Breast epithelium (tissue), 2 donors: ENCODE results near the genes RTCB and FBXO7.

DNA sequence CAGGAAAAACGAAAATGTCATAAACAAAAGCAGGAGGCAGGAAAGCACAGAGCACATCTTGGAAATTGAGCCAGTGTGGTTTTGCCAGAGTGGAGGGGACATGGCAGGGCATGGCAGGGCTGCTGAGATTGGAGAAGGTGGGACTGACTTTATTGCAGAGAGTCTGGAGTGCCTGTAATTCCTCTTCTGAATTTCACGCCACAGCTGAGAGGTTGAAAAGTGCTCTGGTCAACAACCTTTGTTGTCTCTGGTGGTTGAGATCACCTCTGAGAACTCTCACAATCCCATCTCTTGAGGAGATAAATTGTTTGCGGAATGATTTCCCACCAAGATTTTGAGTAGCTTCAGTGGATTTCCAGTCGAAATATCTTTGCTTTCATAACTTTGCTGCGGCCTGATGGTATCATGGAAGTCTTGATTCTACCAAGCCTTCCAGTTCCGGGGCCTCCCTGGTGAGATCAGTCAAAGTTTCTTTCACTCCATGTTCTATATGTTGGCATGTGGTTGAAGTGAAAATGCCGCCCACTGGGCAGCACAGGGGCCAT is 16.5 kb downstream of the SLC5A1 start:
- PRO-cap: no peak
- RAMPAGE, long total RNA, 2 experiments: no peak in any of the 2 experiments

DNA sequence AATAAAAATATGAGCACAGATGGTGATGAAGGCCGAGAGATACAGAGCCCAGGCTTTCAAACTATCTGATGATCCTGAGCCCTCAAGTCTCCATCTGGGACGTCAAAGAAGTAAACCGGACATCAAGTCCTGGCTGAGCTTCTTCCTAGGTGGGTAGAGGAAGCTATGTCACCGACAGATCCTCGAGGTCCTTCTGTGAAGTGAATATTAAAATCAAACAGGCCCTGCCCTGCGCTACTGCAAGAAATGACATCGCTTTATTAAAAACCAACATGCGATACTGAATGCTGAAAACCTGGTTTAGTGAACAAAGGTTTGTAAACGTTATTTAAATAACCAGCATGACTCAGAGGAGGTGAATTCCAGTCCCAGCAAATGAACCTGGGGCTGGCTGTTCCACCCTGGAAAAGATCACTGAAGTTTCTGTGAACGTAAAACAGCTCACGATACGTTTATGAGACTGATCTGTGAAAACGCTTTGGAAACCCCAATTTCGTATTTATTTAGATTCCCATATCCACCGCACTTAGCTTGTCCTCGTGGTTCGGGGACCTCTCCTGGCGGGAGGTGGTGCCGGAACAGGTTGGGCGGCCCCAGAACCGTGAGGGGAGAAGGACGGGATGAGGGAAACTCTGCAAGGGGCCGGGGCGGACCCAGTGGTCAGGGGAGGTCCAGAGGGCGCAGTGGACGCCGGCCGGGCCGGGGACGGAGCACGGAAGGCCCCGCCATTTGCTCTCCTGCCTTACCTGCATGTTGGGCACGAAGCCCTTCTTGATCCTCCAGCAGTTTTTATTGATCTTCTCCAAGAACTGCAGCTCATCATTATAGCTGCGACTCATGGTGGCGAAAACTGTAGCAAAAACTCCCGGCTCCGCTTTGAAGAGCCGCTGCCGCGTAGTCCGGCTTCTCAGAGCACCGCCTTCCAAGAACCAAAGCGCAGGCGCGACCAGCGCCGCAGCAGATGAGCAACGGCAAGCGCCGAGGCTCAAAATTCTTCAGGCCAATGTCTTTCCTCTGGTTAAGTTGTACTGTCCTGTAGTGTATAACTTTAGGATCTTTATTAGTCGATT is at the start of gene RTCB:
Gene RTCB (minus strand): TSS at position 930 of the 1,070 bp plus-strand sequence.
- PRO-cap: unidirectional peak, minus-strand start at position 930 of the sequence
- RAMPAGE, long total RNA, 2 experiments: start-site peak on the minus strand in 2 of 2 experiments, centred at positions 907 to 910 of the sequence, 100 to 465 reads per replicate

- PRO-cap: bidirectional peak, plus-strand start at chr22:32474821, minus-strand start at chr22:32474630; bidirectional peak, plus-strand start at chr22:32475268, minus-strand start at chr22:32474977; bidirectional peak, plus-strand start at chr22:32475426, minus-strand start at chr22:32475395
- RAMPAGE, long total RNA, 2 experiments: no peak in any of the 2 experiments
Observed at GRCh38 chr22:32474493-32475486, at the start of gene FBXO7. TSS of gene FBXO7 (plus strand) at chr22:32474811.

DNA sequence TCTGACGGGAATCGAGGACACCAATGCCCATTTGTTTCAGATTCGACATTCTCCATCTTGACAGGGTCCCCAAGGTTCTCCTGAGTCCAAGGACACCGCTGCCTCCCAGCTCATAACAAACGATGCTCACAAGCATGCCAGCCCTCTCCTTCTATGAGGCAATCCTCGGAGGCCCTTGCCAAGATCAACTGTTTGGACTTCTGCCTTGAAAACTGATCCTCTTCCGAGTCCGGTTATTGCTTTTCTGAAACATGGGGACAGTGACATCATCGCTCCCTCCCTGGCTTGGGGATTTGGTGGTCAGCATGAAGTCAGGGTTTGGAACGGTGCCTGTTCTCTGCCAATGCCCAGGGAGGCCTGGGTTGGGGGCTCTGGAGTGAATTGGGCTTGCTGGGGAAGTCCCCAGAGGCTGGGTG is 149.3 kb downstream of the FBXO7 start:
- PRO-cap: no peak
- RAMPAGE, long total RNA, 2 experiments: no peak in any of the 2 experiments

GRCh38 chr22:32754673-32755156 is 46.8 kb upstream of the TIMP3 start:
- PRO-cap: no peak
- RAMPAGE, long total RNA, 2 experiments: no peak in any of the 2 experiments

- PRO-cap: no peak
- RAMPAGE, long total RNA, 2 experiments: no peak in any of the 2 experiments
Observed at GRCh38 chr22:32800159-32800592, 1.3 kb upstream of the TIMP3 start.

- PRO-cap: no peak
- RAMPAGE, long total RNA, 2 experiments: no peak in any of the 2 experiments
Observed at GRCh38 chr22:32811958-32812941, 10.7 kb downstream of the TIMP3 start.

DNA sequence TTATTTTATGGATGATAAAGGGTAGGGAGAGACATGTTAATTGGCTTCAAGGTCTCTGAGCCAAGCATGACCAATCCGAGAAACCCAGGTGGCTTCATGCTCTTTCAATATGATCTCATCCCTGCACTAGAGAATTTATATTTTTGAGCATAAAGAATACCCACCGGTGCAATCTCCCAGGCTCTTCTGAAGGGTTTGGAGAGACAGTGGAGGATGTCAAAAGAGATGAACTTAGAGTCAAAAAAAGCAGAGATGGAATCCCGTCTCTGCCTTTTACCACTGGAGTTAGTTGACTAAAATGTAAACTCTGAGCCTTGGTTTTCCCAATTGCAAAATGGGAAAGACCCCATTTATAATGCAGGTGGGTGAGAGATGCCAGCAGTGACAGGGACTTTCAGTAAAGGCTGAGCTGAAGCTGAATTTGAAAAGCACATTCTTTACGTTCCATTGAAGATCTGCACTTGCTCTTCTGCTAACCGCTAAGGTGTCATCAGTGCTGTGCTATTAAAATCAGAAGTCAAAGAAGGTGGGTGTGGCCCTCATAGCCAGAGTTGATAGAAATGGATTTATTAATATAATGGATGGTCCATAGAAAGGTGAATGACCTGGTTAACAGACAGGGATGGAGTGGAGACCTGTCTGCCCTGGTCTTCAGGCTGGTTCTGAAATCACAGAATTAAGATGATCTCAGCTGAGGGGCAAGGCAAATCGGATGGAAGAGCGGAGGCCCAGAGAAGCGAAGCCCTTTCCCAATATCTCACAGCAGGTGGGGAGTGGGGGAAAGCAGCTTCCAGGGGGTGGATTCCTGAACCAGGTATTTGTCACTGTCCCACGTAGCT is 19.6 kb downstream of the TIMP3 start:
- PRO-cap: no peak
- RAMPAGE, long total RNA, 2 experiments: start-site peak on the plus strand in 1 of 2 experiments, centred at position 333 of the sequence, 42 reads per replicate

DNA sequence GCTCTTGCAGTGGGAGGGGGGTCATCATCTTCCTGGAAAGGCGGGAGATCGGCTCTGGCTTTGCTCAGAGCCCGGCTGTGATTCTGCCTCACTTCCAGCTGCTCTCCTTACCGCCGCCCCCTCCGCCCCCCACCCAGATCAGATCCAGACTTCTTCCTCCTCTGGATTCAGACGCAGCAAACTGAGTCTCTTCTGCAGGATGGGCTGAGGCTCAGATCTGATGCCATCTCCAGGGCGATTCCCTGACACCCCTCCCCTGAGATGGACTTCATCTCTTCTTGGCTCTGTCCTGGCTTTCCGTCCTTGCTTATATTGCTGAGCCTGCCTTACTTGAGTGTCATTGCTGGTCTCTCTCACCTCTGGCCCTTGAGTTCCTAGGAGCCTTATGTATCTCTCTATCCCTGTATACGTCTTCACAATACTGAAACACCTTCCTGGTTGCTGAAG is 39.0 kb downstream of the TIMP3 start:
- PRO-cap: no peak
- RAMPAGE, long total RNA, 2 experiments: no peak in any of the 2 experiments

DNA sequence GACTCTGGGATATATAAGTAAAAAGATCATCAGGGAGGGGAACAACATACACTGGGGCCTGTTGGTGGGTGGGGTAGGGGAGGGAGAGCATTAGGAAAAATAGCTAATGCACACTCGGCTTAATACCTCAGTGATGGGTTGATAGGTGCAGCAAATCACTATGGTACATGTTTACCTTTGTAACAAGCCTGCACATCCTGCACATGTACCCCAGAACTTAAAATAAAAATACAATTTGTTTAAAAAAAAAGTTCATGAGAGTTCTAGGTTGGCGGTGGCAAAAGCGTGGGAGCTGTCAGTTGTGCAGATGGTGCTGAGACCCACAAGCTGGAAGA is 40.1 kb downstream of the TIMP3 start:
- PRO-cap: no peak
- RAMPAGE, long total RNA, 2 experiments: no peak in any of the 2 experiments

GRCh38 chr22:32857889-32858456 is 56.5 kb downstream of the TIMP3 start:
- PRO-cap: no peak
- RAMPAGE, long total RNA, 2 experiments: no peak in any of the 2 experiments

DNA sequence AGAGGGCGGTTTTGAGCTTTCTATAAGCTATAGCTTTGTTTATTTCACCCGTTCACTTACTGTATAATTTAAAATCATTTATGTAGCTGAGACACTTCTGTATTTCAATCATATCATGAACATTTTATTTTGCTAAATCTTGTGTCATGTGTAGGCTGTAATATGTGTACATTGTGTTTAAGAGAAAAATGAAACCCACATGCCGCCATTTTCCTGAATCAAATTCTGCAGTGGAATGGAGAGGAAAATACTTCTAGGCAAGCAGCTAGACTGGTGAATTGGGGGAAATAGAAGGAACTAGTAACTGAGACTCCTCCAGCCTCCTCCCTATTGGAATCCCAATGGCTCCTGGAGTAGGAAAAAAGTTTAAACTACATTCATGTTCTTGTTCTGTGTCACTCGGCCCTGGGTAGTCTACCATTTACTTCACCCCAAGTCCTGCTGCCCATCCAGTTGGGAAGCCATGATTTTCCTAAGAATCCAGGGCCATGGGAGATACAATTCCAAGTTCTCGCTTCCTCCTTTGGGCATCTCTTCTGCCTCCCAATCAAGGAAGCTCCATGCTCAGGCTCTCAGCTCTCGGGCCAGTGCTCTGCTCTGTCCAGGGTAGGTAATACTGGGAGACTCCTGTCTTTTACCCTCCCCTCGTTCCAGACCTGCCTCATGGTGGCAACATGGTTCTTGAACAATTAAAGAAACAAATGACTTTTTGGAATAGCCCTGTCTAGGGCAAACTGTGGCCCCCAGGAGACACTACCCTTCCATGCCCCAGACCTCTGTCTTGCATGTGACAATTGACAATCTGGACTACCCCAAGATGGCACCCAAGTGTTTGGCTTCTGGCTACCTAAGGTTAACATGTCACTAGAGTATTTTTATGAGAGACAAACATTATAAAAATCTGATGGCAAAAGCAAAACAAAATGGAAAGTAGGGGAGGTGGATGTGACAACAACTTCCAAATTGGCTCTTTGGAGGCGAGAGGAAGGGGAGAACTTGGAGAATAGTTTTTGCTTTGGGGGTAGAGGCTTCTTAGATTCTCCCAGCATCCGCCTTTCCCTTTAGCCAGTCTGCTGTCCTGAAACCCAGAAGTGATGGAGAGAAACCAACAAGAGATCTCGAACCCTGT is 60.6 kb downstream of the TIMP3 start:
- PRO-cap: no peak
- RAMPAGE, long total RNA, 2 experiments: no peak in any of the 2 experiments

DNA sequence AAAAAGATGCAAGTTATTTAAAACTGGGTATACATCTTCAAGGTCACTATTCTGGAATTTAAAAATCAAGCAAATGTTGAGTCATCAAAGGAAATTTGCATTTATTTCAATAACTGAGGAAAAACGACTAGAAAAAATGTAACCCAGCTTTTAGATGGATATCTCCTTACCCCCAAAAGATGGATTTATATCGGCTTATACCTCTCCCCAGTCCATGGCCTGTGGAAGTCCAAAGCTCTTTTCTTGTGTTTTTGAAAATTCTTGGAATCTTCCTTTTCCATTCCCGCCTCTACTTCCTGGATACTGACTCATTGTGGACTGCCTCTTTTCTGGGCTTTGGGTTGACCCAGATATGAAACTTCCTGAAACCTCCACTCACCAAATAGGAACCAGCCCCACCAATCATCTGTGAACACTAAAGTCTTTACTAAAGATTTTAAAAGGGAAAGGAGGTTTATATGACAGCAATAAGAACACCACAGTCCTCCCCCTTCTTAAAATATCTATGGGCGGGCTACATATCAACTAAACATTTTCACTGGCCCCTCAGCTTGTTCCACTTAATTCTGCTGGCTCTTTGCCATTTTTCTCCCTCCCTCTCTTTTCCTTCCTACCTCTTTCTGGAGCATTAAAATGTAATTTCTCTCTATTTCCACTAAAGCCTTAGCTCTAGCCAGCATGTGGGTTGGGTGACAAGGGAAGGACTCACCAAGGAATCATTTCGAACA is 163.4 kb upstream of the SYN3 start:
- PRO-cap: no peak
- RAMPAGE, long total RNA, 2 experiments: no peak in any of the 2 experiments

DNA sequence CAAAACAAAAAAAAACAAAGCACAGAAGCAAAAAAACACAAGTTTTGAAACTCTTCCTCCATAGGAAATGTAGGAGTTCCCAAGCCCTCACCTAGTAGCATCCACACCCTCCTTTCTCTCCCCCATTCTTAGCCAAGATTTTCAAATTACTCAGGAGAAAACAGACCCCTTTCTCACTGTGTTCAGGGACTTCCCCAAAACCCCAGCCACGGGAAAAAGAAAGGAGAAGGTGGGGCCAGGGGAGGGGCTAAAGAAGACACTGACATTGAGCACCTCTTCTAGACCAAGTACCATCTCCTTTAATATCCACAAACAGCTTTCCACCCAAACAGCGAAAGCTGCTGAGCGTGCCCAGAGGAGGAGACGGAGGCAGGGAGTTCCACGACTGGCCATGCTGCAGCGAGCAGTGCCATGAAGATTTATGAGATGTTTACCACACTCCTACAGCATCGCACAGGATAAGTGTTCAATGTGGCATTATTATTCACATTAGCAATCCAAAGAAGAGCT is 127.5 kb downstream of the LARGE1 start:
- PRO-cap: no peak
- RAMPAGE, long total RNA, 2 experiments: no peak in any of the 2 experiments

DNA sequence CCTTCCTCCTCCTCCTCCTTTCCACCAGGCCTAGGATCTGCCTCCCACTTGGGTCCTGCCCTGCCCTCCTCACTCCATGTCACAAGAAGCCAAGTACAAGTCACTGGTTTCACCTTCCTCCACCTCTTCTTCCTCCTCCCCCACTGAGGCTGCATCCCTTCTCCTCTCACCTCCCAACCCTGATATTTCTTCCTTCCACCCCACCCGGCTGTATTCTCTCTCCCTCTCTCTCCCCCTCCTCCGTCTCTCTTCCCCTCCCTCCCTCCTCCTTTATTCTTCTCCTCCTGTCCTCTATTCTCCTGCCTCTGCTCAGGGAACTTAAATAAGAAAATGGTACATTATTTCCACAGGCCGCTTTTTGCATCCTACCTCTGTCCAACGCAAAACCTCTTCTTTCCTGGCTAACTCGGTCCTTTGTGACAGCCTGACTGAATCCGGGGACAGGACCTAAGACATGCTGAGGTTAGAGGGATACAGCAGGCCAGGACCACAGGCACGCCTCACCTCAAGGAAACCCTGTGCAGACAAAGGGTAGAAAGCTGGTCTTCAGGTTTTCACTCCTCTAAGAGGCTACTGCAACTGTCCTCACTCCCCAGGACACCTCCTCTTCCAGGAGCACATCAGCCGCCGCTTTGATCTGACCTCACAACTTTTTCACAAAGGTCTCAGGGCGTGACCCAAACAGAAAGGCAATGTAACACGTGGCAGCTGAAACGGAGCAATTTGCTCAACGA is 46.4 kb downstream of the LARGE1 start:
- PRO-cap: no peak
- RAMPAGE, long total RNA, 2 experiments: no peak in any of the 2 experiments

- PRO-cap: no peak
- RAMPAGE, long total RNA, 2 experiments: no peak in any of the 2 experiments
Observed at GRCh38 chr22:33908802-33908973, 11.6 kb downstream of the LARGE1 start.

DNA sequence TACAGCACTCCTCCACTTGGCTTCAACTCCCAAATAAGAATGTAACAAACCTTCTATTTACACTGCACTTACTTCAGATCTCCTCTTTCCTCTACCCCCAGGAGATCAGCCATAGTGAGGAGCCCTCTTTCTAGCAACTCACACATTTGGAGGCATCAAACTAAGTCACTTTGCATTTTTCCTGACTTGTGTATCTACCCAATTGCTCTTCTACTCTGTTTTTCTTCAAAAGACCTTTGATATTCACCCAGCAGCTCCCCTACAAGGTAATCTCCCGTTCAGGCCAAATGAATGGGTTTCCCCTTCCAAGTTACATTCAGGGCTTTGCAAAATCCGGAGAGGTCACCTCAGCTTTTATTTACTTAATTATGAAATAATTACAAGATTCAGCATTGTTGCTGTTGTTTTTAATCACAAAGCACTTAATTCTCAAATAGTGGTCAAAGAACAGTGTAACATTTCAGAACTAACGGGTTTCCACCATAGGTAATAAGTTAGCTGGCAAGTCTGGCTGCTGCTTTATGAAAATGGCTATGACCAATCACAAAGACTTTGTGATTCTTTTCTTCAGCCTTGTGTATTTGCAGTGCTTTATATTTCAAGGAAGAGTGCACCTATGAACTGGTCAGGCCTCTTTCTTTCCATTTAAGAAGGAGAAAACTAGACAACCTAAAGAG is 6.1 kb downstream of the LARGE1 start:
- PRO-cap: no peak
- RAMPAGE, long total RNA, 2 experiments: no peak in any of the 2 experiments

DNA sequence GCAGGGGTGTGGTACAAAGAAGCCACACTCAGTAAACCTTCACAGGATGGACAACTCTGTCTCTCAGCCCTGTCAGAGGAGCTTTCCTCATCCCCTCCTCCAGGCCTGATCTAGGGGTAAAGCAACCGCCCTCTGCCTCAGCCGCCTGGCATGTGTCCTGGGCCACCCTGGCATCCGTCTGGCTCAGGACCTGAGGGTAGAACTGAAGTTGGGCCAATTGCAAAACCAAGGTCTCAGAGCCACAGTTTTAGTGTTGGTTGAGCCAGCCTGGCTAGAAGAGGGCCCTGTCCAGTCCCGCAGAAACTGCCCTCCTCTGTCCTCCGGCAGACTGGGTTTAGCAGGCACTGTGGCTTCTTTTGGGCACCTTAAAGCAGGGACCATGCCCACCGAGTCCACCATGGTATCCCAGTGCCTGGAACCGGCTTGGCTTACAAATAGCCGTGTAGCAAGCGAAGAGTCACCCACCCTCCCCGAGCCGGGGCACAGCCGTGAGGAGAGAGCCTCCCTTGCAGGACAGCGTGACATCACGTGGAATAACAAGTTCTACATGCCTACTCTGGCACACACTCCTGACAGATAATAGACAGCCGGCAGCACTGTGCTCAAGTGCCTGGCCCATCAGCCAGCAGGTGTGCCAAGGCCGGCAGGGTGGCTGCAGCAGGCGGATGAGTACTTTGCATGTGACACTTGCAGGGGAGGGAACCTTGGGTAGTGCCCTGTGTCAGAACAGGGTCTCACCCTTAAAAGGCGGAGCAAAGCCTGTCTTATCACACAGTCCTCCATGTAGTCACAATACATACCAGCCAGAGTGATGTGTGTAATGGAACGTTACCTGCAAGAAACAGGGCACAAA is 16.0 kb downstream of the TOM1 start:
- PRO-cap: no peak
- RAMPAGE, long total RNA, 2 experiments: no peak in any of the 2 experiments

DNA sequence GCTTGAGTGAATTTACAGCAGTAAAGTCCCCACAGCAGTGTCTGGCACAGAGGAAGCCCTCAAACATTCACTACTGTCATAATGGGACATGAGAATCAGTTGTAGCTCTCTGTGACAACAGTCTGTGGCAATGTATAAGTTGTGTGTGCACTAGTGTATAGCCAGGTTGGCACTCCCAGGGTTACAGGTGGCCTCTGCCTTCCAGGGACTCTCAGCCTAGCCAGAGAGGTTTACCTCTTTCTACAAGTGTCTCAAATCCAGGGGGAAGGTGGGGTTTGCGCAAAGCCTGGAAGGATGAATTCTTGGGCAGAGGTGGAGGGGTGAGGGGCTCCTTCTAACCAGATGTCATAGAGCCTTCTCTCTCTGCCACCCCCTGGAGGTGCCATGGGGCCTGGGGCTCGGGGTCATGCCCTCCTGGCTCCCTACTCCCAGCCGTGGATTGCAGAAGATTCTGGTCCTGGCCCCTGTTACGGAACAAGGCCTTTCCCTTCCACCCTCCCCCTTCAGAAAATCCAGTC is 6.6 kb downstream of the HMOX1 start:
- PRO-cap: no peak
- RAMPAGE, long total RNA, 2 experiments: no peak in any of the 2 experiments

GRCh38 chr22:35498209-35498476 is 42.5 kb upstream of the RASD2 start:
- PRO-cap: no peak
- RAMPAGE, long total RNA, 2 experiments: no peak in any of the 2 experiments